ENCODE measurements around the genes RAPGEF6, P4HA2, RAD50 and LEAP2.

GRCh38 chr5:131634503-131635278 lies at the start of gene RAPGEF6:
RAPGEF6 (minus strand) TSS chr5:131635229.
- PRO-cap, 2 experiments, result peak in 2 of 2 experiments; most common minus-strand start chr5:131635199 (in 2)

- PRO-cap, 2 experiments, result no peak in any of the 2 experiments
These were observed 80.4 kb downstream of the FNIP1 start for GRCh38 chr5:131716290-131716976.

- PRO-cap, 2 experiments, result peak in 2 of 2 experiments; most common plus-strand start chr5:132227929 (in 2); most common minus-strand start chr5:132227807 (in 1)
These were observed at the start of gene P4HA2 for GRCh38 chr5:132227709-132228493. P4HA2 (minus strand) TSS chr5:132227853.

- PRO-cap, 2 experiments, result no peak in any of the 2 experiments
These were observed 1.3 kb upstream of the SLC22A4 start for GRCh38 chr5:132292978-132293191.

GRCh38 chr5:132394362-132395583 lies 25.3 kb downstream of the SLC22A5 start:
- PRO-cap, 2 experiments, result no peak in any of the 2 experiments

GRCh38 chr5:132410290-132410793 lies 40.8 kb downstream of the SLC22A5 start:
- PRO-cap, 2 experiments, result peak in 1 of 2 experiments; most common plus-strand start chr5:132410686 (in 1); most common minus-strand start chr5:132410557 (in 1)

GRCh38 chr5:132412119-132412360 lies 42.5 kb downstream of the SLC22A5 start:
- PRO-cap, 2 experiments, result no peak in any of the 2 experiments

- PRO-cap, 2 experiments, result no peak in any of the 2 experiments
These were observed 53.8 kb downstream of the SLC22A5 start for GRCh38 chr5:132423204-132423817.

DNA sequence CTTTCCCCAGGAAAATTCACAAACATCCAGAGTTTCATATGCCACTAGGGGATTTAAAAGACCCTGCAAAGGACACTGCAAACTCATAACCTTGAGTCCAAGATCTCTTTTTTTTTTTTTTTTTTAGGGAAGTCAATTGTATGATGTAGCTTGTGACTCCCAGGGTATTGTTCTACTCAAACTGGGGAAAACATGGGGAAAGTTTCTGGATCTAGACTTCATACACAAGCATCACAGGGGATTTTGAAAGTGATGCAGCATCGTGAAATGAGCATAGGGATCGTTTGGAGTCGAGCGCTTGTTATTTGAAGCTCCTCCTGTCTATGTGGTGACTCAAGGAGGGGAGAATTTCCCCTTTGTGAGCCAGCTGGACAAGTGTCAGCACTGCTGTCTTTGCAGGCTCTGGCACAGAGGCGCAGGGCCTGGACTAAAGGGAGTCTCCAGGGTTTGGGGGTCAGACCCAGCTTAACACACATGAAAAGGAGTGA lies 51.2 kb downstream of the IRF1 start:
- PRO-cap, 2 experiments, result no peak in any of the 2 experiments

GRCh38 chr5:132486189-132486813 lies 4.3 kb downstream of the IRF1 start:
- PRO-cap, 2 experiments, result no peak in any of the 2 experiments

DNA sequence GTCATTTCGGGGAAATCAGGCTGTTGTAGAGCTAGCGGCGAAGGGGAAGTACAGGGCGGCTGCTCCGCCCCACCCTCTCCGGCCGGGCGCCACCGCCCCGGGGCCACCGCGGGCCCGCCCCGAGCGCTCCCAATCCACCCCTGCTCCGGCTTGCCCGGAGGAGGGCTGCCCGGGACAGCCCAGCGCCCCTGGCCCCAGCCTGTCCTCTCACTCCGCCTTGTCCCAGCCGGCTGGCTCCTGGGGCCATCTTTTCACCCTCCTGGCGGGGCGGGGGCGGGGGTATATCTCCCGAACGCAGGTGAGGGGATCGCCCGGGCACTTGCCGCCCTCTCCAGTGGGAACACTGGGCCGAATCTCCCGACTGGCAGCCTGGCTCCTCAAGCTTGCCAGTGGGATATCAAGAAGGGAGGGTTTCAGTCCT lies 321 bp upstream of the IRF1 start:
- PRO-cap, 2 experiments, result peak in 2 of 2 experiments; most common plus-strand start position 137 of the sequence (in 2)

DNA sequence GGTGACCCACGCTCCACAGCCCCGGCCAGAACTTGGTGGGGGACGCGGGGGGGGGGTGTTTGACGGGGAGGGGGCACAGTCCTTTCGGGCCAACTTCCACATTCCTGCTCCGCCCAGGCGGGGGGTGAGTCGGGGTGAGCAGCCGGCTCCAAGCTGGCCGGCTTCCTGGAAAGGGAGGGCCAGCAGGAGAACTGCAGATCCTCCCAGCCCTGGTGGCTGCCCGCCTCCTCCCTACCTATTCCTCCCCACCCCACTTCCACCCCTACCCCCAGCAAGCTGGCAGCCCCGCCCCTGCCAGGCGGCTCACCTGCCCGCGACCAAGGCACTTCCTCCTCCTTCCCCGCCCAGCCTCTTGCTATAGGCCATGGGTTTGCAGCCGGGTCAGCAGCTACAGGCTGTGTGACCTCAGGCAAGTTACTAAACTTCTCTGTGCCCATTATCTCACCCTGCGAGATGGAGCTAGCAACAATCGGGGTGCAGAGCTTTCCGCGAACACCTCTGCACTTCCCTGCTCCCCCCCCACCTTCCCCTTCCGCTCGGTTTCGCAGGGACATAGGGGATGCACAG lies 5.6 kb upstream of the IRF1 start:
- PRO-cap, 2 experiments, result peak in 2 of 2 experiments; most common plus-strand start position 188 of the sequence (in 1); most common minus-strand start position 167 of the sequence (in 2)

GRCh38 chr5:132556716-132557526 lies at the start of gene RAD50:
RAD50 (plus strand) TSS chr5:132556977.
- PRO-cap, 2 experiments, result peak in 2 of 2 experiments; most common plus-strand start chr5:132556979 (in 1); most common minus-strand start chr5:132556883 (in 2)

DNA sequence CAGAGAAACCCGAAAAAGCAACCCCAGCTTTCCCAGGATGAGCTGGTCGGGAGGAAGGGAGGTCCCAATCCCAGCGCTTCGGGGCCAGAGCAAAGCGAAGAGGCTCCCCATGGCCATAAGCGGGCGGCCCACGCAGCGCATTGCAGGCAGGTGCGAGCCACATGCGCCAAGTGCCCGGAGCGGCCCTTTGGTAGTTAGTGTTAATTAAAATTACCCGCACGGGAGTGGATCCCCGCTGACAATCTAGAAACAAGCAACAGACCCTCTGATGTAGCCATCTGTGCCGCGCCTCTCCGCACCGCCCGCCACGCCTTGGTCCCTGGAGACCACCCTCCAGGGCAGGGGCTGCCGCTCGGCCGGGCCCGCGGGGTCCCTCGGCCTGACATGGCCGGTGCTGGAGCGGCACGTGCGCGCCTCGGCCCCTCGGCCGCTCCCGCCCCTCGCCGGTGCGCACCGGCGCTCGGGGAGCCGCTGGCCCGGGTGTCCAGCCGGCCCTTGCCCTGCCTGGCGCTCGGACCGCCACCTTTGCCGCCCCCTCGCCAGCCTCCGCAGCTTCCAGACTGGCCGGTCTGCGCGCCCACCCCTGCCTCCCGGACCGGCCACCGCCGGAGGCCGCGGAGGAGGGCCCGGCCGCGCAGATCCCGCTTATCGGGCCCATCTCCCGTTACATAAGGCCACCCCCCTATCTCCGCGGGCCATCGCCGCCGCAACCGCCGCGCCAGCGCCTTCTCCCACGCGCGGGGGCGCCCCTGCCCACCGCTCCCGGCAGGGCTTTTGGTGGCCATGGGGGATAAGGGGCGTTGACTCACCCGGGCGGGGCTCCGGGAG lies 2.0 kb upstream of the IL13 start:
- PRO-cap, 2 experiments, result no peak in any of the 2 experiments

DNA sequence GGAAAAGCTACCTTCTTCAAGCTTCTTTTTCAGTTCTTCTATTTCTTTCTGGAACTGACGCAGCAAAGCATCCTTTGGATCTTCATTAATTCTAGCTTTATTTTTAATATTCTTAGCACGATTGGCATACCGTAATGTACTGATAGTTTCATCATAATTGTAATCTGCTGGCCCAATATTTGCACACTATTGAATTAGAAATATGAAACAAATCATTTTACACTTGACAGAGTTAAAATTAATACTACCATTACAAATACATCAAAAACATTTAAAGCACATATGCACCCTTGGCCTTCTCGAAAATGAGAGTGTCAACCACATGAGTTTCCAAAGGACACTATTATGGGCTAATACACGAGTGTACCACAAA lies 21.6 kb downstream of the KIF3A start:
- PRO-cap, 2 experiments, result no peak in any of the 2 experiments

DNA sequence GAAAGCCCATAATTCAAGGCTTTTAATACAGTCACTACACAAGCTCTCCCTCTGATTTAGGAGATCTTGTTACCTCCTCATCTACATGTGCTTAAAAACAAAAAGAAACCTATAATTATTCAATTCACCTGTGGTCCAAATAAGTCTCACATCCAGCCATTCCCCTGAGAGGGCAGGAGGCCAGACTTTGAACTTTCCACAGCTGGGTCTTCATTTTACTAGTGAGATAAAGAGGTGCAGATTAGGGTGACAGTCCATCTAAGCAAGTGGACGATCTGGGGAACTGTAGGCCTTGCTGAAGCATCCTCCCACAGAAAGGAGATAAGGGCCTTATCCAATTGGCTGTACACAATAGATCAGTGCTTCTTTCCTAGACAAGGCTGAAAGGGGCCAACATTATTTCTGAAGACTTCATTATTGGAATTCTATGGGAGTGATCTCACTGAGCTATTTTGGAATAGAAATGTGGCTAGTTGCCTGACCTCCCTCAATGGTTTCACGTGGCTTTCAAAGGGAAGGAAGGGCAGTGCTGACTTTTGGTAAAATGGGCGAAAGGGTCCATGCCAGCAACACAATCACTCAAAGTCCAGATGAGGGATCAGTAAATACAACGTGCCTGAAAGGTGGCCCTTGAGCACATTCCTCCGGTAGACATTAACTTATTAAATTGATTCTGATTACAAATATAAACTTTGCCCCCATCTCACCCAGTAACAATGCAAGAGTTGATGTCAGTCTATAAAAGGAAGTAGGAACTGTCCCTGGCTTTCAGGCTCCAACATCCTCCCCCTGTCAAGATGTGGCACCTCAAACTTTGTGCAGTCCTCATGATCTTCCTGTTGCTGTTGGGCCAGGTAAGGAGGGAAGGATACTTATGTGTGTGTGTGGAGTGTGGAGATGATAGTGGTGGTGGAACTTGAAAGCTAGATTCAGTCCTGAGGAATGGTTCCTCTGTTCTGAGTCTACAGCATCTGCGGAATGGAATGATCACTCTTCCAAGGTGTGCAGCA lies at the start of gene LEAP2:
Gene LEAP2 (plus strand): TSS at position 771 of the 1,010 bp plus-strand sequence.
- PRO-cap, 2 experiments, result no peak in any of the 2 experiments

GRCh38 chr5:132915669-132915914 lies 42.1 kb downstream of the LEAP2 start:
- PRO-cap, 2 experiments, result no peak in any of the 2 experiments

DNA sequence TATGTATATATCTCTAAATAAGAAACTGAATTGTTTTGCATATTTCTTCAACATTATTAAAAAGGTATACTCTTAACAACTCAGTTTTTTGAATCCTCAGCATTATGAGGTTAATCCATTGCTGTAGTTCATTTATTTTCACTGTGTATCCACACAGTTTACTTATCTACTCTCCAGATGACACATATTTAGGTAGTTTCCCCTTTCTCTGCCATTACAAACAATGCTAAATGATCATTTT lies 11.7 kb downstream of the AFF4 start:
- PRO-cap, 2 experiments, result no peak in any of the 2 experiments

GRCh38 chr5:132958693-132959096 lies 4.7 kb downstream of the AFF4 start:
- PRO-cap, 2 experiments, result no peak in any of the 2 experiments

GRCh38 chr5:133034003-133034383 lies 7.6 kb upstream of the ZCCHC10 start:
- PRO-cap, 2 experiments, result no peak in any of the 2 experiments